ENCODE data around the gene PCED1A.

DNA sequence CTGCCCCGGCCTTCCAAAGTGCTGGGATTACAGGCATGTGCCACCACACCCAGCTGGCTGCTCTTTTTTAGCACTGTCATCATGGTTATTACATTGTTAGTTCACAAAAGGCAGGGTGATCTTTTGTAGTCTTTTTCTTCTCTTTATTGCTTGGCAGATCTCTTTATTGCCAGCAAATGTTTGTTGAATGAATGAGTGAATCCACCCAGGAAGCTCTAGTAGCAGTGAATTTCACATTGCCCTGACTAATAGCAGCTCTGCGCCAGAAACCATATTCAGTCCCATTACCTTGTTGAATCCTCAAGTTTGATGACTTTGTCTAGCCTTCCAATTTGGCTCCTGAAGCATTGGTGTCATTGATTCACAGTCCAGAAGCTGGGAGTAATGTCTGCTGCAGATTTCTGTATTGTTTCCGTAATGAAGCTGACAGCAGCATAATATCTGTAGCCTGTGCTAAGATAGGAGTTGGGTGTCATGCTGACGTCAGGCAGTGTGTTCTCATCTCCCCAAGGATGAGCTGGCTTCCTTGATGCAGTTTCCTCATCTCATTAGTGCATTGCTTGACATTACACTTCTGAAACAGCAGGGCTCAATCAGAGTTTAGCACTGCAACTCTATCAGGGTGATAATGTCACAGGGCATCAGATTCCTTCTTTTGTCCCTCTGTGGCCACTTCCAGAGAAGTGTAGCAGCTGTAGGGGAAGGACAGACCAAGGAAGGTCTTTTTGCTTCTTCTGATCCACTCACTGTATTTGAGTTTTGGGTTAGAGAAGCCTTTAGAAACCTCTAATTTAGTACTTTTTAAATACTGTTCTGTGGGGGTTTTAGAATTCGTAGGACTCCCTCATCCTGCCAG lies 84.8 kb upstream of the TGM3 start:
- PRO-cap, 4 experiments, result peak in 4 of 4 experiments; most common plus-strand start position 678 of the sequence (in 2); most common minus-strand start position 412 of the sequence (in 2)
- RAMPAGE, long total RNA, 2 experiments, result no peak in any of the 2 experiments

DNA sequence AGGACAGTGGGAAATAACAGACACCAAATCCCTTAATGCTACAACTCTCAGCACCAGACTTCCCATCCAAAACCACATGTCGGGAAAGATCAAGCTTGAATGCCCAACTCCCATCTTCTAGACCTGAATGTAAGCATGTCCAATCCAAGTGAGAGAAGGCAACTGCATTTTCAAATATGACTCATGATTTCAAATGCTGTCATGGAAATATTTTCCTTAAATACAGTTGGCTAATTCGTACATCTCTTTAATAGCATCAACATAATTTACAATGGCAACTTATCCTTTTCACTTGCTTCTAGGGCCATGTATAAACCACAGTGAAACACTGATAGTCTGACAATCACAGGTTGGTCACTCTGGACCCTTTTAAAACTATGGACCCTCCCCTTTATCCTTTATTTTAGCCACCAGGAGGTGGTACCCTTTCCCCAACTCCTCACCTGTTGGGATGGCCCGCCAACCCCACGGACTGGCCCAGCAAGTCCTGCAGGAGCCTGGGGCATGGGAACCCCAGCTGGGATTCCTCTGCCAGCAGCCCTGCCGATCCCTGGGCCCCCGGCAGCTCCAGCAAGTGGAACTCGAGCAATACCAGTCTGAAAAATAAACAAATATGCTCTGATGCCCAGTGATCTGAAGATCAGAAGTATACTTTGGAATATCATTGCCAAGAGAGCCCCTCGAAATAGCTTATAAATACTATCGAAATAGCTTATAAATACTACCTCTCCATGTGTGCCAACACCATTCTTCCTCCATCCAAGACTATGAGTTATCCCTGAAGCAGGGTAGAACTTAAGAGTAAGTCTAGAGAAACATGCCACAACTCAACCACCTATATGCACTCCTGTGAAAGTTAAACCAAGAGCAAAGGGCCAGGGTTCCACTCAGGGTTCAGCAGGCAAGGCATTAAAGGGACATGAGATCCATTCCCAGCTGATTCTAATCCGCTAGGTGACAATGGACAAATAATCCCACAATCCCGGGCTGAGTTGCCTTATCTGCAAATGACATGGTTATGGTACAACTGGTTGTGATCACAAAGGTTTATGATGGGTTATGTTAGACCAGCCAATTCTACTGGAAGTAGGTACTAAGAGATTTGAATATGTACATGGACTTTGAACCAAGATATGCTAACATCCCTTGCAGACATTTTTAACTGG lies 6.9 kb downstream of the SNRPB start:
- PRO-cap, 4 experiments, result no peak in any of the 4 experiments
- RAMPAGE, long total RNA, 2 experiments, result no peak in any of the 2 experiments

DNA sequence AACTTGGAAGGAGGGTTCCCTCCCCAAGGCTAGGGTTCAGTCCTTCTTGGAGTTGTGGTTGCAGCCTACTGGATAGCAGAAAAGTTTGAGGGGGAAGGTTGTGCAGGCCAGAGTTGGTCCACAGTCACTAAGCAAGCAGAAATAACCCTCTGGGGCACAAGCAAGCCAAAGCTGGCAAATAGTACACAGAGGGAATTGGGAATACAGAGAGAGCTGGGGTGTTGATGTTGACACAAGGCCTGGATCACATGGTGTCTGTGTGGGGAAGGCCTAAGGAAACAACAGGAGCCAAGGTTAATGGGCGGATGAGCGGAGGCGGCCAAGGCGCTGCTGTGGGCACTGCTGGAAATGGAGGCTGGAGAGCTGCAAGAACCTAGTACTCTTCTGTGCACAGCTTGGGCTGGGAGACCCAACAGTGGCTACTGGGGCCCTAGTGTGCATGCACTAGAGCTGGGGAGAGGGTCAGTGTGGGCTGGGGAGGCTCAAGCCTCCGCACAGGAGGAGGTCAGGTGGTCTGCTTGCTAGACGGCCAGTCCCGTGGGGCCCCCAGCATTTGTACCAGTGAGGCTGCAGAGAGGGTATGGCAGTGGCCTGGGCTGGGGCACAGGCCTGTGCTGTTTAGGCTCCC lies 5.5 kb upstream of the SNRPB start:
- PRO-cap, 4 experiments, result peak in 1 of 4 experiments; most common plus-strand start position 297 of the sequence (in 1); most common minus-strand start position 131 of the sequence (in 1)
- RAMPAGE, long total RNA, 2 experiments, result no peak in any of the 2 experiments

DNA sequence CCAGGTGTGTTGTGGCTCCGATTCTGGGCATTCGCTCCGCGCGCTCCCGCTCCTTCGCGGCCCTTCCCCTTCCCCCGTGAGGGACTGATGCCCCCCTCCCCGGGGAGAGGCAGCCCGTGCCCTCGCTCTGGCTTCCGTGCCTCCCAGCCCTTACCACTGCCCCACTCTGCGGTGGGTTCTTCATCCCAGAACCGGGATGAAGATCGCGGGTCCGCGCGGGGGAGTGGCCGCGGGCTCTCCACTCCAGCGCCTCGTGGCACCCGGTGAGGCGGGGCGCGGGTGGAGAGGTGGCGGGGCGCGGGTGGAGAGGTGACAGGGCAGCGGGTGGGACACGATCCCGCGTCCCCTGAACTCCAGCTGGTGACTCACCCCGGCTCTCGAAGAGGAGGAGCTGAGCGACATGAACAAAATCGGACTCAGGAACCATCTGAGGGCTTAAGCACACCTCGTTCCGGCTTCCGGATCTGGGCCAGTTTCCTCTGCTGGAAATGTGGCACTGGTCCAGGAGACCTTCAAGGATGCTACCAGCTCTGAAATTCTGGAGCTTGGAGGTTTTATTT lies 22.5 kb downstream of the TMC2 start:
- PRO-cap, 4 experiments, result no peak in any of the 4 experiments
- RAMPAGE, long total RNA, 2 experiments, result no peak in any of the 2 experiments

GRCh38 chr20:2798901-2799269 lies 1.5 kb downstream of the CPXM1 start:
- PRO-cap, 4 experiments, result no peak in any of the 4 experiments
- RAMPAGE, long total RNA, 2 experiments, result no peak in any of the 2 experiments

- PRO-cap, 4 experiments, result peak in 4 of 4 experiments; most common plus-strand start chr20:2840755 (in 4); most common minus-strand start chr20:2840676 (in 3)
- RAMPAGE, long total RNA, 2 experiments, result start-site peak on the plus strand in 2 of 2 experiments, at chr20:2840709-2840755 at its widest, 53 to 183 reads per replicate
Measured at GRCh38 chr20:2840049-2840904, at the start of gene PCED1A. TSS of gene PCED1A (minus strand) at chr20:2840655.

DNA sequence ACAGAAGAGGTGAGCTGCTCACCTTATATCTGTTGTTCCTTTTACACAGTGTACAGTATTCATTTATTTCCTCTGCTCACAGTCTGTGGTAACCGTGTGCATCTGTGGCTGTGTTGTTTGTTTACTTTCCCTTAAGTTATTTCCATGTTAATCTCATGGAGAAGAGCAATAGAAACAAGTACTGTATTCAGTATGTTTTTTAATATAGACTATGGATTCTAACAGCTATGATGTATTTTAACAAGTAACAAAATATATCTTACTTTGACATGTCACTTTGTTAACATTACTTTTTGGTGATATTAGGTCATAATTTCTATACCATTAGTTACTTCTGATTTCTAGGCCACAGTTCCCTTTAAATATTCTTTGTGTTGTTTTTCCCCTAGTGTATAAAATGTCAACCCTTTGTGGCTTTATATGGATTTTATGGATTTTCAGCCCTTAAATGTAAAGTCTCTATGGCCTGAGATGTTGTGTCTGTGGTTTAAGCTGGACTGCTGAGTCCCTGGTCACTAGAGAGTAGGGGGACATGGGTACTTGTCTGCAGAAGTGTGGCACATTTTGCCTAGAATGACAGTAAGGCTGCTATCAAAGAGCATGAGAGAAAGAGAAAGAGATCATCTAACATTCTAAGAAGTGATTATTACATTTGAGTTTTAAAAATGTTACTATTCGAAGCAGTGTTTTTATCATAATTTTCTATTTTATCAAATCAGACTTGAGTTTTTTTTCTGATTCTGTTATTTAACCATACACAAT lies 68.0 kb upstream of the GNRH2 start:
- PRO-cap, 4 experiments, result no peak in any of the 4 experiments
- RAMPAGE, long total RNA, 2 experiments, result no peak in any of the 2 experiments

DNA sequence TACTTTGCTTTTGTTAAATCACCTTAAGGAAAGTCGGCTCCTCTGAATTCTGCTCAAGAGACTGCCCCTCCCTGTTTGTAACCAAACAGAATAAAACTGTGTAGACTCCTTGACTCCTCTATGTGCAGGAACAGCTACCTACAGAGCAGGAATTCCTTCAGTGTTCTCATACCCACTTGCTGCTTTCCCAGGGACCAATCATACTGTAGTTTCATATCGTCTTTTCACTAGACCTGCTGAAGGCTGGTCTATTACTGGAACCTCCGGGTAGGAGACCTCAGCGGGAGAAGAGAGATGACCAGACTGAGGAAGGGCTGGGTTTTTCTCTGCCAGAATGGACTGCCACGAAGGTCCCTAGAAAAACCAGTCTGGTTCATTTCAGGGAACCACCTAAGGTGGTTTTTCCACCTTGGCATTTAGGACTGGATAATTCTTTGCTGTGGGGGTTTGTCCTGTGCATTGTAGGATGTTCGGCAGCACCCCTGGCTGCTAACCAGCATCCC lies 80.6 kb downstream of the DNAAF9 start:
- PRO-cap, 4 experiments, result no peak in any of the 4 experiments
- RAMPAGE, long total RNA, 2 experiments, result no peak in any of the 2 experiments

GRCh38 chr20:3420162-3420858 lies 12.8 kb upstream of the DNAAF9 start:
- PRO-cap, 4 experiments, result no peak in any of the 4 experiments
- RAMPAGE, long total RNA, 2 experiments, result no peak in any of the 2 experiments

DNA sequence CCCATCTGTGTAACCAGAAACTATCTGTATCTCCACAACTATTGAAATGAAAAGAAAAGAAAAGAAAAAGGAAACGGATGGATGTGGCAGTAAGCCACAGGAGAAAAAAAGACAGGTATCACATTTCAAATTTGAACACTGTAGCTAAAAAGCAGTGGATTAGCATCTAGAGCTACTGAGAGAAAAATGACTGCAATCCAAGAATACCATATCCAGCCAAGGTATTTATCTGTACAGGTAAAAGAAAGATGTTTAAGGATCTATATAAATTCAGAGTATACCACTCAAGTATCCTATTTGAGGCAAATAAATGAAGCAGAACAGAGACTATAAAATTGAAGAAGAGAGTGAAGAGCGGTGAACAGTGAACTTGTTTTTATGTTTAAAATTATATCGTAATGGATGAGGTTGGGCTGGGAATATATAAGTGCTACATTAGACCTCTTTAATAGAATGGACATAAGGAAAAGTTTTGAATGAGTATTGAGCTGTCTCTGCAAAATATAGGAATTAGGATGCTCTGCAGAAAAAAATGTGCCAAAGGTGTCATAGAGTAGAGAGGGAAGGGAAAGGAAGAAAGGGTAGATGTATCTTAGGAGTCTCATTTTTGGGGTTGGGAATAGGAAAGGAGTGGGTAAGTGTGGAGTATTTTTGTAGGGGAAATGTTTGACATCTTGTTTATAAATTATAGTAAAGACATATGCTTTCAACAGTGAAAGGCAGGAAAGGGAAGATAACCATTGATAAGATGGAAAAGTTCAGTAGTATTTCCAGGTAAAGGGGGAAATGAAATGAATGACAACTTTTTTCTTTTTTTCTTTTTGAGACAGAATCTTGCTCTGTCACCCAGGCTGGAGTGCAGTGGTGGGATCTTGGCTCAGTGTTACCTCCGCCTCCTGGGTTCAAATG lies 49.1 kb downstream of the ATRN start:
- PRO-cap, 4 experiments, result no peak in any of the 4 experiments
- RAMPAGE, long total RNA, 2 experiments, result start-site peak on the plus strand in 1 of 2 experiments, centred at position 300 of the sequence, 6 reads per replicate

- PRO-cap, 4 experiments, result no peak in any of the 4 experiments
- RAMPAGE, long total RNA, 2 experiments, result no peak in any of the 2 experiments
Measured at GRCh38 chr20:3522953-3523497, 52.2 kb downstream of the ATRN start.

DNA sequence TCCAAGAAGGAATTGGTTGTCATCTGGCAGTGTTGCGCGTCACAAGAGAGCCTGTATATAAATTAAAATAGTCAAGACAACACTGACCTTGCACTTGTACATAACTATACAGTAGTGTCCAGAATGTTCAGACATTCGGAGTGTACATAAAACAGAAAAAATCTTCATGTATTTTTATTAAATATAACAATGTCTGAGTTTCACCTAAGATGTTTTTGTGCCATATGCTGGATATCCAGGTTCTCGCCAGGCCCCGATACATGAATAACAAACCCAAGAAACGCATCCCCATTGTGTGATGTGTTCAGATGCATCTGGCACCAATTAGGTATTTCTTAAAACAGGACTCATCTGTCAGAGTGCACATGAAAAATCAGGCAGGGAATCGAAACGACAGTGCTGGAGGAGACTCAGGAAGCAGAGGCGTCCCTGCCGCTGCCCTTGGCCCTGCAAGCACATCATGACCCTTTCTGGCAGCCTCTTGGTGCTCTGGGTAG lies 13.9 kb downstream of the GFRA4 start:
- PRO-cap, 4 experiments, result peak in 3 of 4 experiments; most common plus-strand start position 399 of the sequence (in 3)
- RAMPAGE, long total RNA, 2 experiments, result no peak in any of the 2 experiments

DNA sequence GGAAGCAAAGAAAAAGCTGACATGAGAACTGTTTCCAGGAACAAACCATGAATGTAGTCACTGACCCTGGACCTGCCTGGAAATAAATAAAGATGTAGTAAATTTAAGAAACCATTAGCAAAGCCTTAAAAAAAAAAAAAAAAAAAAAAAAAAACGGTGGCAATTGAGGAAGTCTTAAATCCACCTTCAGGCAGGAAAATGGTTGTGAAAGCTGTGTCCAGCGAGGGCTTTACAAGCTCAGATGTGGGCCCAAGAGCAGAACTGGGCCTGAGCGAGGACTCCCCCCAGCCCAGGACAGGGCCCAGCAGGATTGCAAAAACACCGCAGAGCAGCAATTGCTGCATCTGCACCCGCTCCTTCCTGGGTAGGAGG lies 10.3 kb downstream of the GFRA4 start:
- PRO-cap, 4 experiments, result no peak in any of the 4 experiments
- RAMPAGE, long total RNA, 2 experiments, result no peak in any of the 2 experiments

DNA sequence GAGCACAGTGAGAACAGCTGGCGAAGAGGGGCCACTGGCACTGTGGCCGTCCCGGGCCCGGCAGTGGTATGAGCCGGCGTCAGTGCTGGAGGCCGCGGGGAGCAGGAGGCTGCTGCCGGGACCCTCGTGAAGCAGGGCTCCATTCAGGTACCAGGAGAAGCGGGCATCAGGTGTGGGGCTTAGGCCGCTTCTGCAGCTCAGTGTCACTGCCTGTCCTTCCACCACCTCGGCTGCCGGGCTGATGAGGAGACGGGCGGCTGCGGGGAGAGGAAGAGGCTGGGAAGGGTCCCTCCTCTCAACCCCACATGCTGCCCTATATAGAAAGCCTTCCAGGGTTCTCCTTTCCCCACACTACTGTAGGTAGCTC lies 13.2 kb downstream of the SIGLEC1 start:
- PRO-cap, 4 experiments, result no peak in any of the 4 experiments
- RAMPAGE, long total RNA, 2 experiments, result no peak in any of the 2 experiments

DNA sequence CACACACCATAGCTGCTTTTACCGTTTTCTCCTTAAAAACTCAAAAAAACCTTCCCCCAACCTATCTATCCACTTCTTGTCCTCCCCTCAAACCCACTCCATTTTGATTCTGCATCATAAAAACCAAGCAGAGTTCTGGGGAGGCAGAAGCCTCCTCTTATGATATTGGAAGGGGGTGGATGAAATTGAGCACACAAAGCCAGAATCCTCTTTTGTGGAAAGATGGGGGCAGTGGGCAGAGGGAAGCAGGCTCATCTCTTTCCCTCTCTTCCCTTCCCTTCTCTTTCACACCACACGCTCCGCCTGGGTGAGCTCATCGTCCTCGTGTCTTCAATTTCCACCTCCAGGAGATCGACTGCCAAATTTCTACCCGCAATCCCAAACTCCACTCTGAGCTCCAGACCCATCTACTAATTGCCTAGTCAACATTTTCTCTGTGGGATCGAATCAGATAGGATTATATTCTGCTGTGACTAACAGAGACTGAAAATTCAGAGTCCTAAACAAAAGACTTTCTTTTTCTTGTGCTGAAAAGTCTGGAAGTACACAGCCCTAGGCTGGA lies 5.2 kb upstream of the HSPA12B start:
- PRO-cap, 4 experiments, result no peak in any of the 4 experiments
- RAMPAGE, long total RNA, 2 experiments, result no peak in any of the 2 experiments

- PRO-cap, 4 experiments, result no peak in any of the 4 experiments
- RAMPAGE, long total RNA, 2 experiments, result no peak in any of the 2 experiments
Measured at GRCh38 chr20:3733204-3733917, 876 bp downstream of the HSPA12B start.

DNA sequence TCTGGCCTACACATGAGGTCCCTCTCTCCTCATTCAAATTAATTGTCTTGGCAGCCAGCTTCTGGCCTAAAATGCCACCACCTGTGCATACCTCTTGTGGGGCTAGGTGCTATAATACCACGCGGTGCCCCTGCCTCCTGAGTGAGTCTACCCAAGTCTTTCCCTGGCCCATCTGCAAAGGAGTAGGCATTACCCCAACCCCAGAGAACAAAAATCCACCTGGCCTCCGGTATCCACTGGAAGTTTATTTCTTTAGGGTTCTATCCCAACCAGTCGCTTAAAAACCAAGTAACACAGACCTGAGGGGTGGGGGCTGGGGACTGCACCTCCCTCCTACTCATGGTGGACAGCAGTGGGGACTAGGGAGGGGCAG lies 14.3 kb downstream of the ADISSP start:
- PRO-cap, 4 experiments, result no peak in any of the 4 experiments
- RAMPAGE, long total RNA, 2 experiments, result no peak in any of the 2 experiments

DNA sequence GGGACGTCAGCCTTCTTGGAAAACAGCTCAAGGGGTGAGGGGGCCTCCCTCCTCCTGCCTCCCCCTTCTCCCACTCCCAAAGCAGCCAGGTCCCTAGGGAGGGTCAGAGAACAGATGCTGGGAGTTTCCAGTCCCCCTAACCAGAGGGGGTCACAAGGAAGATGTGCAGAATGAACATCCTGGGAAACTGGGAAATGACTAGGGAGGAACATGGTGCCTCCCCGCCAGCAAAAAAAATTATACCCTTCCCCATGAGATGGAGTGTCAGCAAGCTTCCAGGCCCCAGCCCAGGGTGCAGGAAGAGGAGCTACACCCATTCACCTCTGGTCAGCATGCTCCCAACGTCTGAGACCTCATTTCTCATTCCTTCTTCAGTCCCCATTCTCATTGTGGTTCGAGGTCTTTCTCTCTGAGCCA lies 1.9 kb downstream of the ADISSP start:
- PRO-cap, 4 experiments, result no peak in any of the 4 experiments
- RAMPAGE, long total RNA, 2 experiments, result no peak in any of the 2 experiments

DNA sequence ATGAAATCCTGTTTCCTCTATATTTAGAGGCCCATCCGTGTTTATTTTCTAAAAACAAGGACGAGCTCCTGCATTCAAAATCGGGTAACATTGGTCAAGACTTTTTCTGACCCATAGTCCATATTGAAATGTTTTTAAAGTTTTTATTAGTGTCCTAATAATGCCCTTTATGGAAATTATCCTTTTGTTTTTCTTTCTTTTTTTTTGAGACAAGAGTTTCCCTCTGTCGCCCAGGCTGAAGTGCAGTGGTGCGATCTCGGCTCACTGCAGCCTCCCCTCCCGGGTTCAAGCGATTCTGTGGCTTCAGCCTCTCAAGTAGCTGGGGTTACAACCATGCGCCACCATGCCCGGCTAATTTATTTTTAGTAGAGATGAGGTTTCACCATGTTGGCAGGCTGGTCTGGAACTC lies 841 bp downstream of the AP5S1 start:
- PRO-cap, 4 experiments, result no peak in any of the 4 experiments
- RAMPAGE, long total RNA, 2 experiments, result no peak in any of the 2 experiments

DNA sequence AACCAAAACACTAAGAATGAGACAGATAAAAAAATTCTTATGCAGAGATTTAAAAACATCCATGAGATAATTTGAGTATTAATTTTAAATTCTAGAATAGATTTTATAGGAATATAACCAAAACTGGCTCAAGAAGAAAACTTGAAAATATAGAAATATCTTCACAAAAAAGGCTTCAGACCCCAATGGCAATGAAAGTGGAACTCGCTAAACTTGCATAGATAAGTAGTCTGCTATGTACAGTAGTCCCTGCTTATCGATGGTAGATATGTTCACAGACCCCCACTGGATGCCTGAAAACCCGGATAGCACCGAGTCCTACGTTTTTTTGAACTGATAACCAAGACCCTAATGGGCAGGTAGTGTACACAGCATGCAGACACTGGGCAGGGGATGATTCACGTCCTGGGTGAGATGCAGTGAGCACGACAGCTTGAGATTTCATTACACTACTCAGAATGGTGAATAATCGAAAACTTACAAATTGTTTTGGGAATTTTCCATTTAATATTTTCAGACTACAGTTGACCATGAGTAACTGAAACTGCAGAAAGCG lies 35.2 kb downstream of the RNF24 start:
- PRO-cap, 4 experiments, result no peak in any of the 4 experiments
- RAMPAGE, long total RNA, 2 experiments, result no peak in any of the 2 experiments

Data from right lobe of liver (tissue), 4 donors.